ENCODE measurements around a stretch of chr5.

DNA sequence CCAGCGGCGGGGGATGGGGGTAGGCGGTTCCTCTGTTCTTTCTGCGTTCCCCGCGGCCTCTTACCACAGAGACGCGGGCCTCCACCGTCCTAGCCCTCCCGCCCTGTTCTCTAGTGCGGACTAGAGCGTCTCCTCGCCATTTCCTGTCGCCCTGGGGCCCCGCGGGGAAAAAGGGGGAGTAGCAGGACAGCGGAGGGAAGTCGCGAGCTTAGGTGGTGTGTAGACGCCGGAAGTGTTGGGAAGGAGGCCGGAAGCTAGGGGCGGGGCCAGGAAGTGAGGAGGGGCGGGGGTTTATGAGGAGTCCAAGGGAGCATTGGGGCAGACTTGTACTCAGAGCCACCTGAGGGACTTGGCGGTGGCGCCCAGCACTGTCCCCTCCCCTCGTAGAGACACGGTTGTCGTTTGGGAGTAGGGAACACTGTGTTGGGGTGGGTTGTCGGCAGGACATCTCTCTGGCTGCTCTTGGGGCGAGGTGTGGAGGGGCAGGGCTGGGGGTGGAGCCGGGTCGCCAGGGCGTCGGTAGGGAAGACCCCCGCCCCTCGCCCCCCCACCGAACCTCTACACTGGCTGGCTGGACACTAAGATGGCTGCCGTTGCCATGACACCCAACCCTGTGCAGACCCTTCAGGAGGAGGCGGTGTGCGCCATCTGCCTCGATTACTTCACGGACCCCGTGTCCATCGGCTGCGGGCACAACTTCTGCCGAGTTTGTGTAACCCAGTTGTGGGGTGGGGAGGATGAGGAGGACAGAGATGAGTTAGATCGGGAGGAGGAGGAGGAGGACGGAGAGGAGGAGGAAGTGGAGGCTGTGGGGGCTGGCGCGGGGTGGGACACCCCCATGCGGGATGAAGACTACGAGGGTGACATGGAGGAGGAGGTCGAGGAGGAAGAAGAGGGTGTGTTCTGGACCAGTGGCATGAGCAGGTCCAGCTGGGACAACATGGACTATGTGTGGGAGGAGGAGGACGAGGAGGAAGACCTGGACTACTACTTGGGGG lies 635 bp downstream of the TRIM41 start:
- RRBS, result no CpG with 5 or more reads among the region's 55 CpGs

DNA sequence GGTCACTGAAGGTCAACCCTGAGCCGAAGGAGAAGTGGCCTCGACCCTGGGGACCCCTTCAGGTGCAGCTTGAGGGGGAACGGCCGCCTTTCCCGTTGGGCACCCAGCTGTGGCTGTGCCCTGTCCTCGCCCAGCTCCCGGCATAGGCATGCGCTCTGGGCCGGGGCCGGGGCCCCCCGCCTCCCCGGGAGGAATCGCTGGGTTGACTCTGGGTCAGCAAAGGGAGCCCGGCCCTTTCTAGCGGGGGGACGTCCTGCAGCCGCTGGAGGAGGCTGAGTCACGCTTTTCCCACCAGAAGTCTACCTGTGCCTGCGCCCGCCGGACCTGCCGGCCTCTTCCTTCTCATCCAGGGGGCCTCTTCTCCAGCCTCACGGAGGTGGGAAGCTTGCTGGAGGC lies 3.1 kb upstream of the RACK1 start:
- RRBS, result 3% methylated on average over 8 of the region's 23 CpGs

GRCh38 chr5:181259202-181260355 lies 1.4 kb downstream of the TRIM52 start:
- RRBS, result no CpG with 5 or more reads among the region's 18 CpGs